Placental epithelial cell (primary cell): ENCODE measurements around a stretch of chr11.

GRCh38 chr11:10303105-10303668 lies 1.7 kb upstream of the ADM start:
- CAGE, long polyA plus RNA: no peak

DNA sequence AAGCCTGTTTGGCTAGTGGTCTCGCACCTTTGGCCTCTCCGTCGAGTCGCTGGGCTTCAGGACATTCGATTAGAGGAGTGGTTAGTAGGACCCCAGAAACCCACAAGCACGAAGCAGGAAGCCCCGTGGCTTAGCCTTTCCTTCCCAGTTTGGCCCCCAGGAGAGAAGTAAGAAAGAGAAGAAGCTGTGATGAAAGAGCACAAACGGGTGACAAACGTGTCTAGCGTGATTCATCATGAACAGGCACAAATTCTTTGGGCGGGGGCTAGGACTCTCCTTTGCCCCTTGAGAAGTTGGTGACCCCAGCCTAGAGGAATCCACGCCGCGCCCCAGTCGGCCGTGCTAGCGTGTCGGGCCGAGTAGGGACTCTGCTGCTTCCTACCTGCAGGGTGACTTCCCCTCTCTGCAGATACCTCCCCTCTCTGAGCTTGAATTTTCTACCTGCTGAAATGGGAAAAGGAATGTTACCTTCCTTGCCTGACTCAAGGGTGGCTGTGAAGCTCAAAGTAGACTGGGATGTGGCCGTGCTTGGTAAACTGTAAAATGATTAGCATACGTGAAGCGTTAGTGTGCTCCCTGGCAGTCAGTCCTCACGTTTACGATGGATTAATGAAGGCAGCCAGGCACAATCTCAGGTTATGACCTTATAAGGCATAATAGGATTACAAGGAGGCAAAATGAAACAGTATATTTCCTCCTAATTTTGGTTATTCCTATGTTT lies 1.0 kb upstream of the ADM start:
- CAGE, long polyA plus RNA: no peak

DNA sequence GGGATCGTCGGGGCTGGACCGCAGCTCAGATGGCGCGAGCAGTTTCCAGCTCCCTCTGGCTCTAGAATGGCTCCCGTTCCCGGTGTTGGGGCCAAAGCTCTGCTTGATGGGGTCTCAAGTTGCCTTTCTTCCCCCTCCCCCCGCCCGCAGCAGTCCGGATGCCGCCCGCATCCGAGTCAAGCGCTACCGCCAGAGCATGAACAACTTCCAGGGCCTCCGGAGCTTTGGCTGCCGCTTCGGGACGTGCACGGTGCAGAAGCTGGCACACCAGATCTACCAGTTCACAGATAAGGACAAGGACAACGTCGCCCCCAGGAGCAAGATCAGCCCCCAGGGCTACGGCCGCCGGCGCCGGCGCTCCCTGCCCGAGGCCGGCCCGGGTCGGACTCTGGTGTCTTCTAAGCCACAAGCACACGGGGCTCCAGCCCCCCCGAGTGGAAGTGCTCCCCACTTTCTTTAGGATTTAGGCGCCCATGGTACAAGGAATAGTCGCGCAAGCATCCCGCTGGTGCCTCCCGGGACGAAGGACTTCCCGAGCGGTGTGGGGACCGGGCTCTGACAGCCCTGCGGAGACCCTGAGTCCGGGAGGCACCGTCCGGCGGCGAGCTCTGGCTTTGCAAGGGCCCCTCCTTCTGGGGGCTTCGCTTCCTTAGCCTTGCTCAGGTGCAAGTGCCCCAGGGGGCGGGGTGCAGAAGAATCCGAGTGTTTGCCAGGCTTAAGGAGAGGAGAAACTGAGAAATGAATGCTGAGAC lies 1.5 kb downstream of the ADM start:
- CAGE, long polyA plus RNA: no peak

DNA sequence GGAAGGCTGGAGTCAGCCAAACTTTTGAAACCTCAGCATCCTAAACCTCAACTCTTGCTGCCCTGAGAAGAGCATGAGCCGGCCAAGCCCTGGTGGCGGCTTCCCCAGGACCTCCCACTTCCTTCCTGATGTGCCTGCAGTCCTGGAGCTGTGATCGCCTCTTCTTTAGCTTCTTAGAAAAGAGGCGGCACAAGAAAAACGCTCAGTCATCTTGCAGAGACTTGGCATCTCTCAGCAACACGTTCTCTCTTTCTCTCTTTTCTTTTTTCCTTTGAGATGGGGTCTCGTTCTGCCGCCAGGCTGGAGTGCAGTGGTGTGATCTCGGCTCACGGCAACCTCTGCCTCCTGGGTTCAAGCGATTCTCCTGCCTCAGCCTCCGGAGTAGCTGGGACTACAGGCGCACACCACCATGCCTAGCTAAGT lies 40.3 kb upstream of the AMPD3 start:
- CAGE, long polyA plus RNA: no peak

- CAGE, long polyA plus RNA: no peak
These were observed 3.5 kb upstream of the AMPD3 start for GRCh38 chr11:10451492-10451979.

DNA sequence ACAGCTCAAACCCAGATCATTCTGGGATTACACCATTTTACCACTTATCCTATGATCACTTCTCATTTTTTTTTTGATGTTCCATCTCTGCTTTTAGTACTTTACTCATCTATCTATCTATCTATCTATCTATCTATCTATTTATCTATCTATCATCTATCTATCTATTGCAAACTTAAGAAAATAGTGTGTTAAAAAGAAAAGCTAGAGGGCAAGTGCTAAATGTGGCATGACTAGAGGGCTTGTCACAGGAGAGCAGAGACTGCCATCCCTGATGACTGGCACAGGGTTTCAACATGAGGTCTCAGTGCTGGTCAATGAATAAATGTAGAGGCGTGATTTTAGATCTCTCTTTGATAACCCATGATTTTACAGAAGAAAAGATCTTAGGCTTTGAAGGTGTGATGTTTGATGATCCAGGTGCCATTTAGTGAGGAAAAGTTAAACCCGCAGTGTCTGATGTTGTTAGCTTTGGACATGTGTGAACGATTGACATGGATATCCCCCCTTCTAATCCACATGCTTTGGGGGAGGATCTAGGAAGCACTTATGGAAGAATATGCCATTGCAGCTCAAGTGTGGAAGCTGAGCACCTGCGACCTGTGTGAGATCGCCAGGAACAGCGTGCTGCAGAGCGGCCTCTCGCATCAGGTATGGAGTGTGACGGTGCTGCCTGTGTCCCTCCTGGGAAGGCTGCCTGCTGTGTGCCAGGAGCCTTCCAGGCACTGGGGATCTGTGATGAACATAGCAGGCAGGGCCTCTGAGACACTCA lies 36.8 kb downstream of the RNF141 start:
- CAGE, long polyA plus RNA: no peak

- CAGE, long polyA plus RNA: no peak
These were observed 2.2 kb downstream of the LYVE1 start for GRCh38 chr11:10566318-10566569.

DNA sequence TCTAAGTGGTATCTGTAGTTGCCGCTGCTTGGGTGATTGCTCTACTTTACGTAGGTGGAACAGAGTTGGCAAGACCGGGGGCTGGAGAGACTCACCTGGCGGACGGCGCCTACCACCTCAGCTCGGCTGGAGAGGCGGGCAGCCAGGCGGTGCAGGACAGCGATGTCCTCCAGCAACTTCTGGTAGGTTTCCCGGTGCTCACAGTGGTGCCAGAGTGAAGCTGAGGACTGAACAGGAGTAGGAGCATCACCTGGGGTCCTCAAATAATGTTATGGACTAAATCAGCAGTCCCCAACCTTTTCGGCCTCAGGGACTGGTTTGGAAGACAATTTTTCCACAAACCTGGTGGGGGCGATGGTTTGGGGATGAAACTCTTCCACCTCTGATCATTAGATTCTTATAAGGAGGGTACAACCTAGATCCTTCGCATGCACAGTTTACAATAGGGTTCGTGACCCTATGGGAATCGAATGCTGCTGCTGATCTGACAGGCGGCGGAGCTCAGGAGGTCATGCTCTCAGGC lies 34.6 kb upstream of the LYVE1 start:
- CAGE, long polyA plus RNA: no peak

GRCh38 chr11:10674942-10675894 lies 18.3 kb downstream of the IRAG1 start:
- CAGE, long polyA plus RNA: no peak

GRCh38 chr11:10682296-10682654 lies 11.3 kb downstream of the IRAG1 start:
- CAGE, long polyA plus RNA: no peak

GRCh38 chr11:10729209-10729730 lies 21.8 kb upstream of the CTR9 start:
- CAGE, long polyA plus RNA: no peak

DNA sequence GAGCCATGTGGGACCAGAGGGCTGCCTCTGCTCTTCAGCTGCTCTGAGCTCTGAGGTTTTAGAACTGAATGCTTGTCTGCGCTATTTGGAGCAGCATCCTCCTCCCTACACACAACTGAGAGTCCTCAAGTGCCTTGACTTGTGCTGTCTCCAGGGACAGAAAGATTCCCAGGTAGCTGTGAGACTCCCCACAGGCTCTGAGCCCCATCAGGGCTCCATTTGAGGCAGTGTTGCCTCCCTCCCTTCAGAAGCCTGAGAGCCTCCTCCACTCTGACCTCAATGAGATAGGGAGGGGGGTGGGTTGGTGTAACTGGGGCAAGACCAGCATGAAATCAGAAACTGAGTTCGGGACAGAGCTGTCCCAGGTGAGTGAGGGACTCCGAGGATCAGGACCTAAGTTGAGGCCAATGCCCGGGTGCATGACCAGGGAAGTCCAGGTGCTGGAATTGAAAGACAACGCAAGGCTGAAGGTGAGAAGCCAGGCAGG lies 40.7 kb upstream of the ZBED5 start:
- CAGE, long polyA plus RNA: no peak

DNA sequence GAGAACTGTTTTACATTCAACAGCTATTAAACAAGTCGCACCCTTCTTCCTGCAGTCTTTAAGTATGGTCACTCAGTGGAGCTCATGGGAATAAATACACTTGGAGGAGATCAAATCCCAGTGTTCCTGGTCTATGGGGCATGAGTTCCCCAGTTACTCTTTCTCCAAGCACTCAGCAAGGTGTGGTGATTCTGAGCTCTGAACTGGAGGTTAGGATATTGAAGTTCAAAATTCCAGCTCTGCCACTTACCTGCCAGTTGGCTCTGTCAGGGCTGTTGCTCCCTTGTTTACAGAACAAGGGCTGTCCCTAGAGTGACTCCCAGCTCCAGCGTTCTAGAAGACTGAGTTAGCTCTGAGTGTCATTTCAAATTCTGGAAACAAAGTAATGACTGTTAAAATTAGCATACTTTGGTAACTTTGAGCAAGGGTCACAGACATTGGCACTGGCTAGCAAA lies 69.6 kb upstream of the ZBED5 start:
- CAGE, long polyA plus RNA: no peak

DNA sequence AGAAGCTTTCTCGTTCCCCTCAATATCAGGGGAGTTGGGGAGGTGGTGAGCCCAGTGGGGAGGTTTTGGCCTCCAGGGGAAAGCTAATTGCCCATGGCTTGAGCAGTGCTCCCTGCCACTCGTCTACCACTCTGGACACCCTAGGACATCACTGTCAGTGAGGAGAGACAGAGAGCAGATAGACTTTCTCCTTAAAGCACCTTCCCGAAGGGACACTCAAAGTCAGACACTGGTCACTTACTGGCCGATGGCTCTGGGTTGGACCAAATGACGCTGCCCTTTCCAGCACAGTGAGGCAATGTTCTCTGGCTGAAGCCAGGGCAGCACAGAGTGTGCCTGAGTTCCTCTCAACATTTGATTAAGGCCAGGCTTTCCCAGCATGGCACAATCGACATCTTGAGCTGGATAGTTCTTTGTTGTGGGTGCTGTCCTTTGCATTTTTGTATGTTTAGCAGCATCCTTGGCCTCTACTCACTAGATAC lies 206.3 kb downstream of the CSNK2A3 start:
- CAGE, long polyA plus RNA: no peak

DNA sequence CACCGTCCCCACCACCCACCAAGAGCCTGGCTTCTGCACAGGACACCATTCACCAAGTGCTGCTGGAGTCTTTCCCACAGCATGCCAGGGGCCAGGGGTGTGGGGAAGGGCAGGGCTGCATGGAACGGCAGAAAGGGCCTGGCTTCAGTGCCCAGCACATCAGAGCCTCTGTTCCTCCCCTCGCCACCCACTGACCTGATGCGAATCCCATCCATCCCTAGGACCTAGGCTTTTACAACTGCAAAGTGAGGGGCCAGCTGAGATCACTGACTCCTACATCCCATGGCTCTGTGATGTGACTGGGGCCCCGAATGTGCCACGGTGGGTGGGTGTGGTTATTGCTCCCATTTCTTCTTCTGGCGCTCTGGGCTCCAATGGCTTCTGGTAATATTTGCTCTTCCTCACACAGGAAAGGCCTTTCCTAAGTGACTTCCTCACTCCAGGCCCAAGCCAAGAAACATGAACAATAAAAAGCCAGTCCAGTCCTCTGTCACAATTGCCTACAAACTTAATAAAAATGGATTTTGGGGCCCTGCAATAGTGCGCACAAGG lies 78.3 kb downstream of the GALNT18 start:
- CAGE, long polyA plus RNA: no peak

DNA sequence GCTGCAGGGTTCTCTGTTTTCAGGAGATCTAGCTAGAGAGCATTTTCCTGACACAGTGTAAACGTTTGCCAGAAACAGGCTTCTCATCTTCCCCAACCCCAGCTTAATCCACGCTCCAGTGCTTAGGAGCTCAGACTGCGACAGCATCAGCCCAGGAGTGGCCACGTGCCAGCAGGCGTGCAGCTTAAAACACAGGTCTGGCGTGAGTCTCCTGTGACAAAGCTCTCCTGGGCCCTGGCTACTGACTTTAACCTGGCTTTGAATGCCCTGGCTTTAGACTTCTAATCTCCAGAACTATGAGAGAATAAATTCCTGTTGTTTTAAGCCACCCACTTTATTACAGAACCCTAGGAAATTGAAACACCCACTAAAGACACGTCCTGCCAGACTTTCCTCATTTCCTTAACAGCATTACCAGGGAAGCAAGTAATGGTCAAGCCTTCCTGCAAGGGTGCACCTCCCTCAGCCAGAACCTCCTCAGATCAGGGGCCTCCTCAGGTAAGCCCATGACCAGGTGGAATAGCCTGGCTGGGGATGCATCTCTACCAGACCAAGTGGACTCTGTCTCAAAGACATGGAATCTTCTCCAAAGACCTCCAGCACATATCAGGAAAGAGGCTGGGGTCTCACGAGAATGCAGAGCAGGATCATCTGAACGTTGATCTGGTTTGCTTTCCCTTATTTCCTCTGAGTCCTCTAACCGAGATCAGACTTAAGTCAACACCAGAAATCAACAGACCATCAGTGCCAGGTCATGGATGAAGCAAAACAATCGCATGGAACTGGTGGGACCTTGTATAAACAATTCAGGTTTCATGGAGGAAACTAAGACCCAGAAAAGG lies 66.3 kb downstream of the GALNT18 start:
- CAGE, long polyA plus RNA: no peak

DNA sequence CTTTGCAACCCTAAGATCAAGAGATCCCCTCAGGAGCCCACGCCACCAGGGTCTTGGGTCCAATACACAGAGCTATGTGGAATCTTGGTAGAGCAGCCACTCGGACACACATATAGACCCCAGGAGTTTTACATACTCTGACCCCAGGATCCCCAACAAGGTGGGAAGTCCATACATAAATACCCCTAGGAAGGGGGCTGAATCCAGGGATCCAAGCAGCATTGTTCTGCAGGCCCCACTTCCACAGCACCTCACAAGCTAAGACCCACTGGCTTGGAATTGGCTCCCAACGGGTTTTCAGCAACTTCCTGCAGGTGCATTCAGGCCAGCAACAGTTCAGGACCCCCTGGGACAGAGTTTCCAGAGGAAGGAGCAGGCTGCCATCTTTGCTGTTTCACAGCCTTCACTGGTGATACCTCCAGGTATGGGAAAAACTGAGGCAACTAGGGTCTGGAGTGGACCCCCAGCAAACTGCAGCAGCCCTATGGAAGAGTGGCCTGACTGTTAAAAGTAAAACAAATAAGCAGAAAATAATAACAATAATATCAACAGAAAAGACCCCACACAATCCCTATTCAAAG lies 43.8 kb downstream of the USP47 start:
- CAGE, long polyA plus RNA: no peak

GRCh38 chr11:11910964-11911788 lies 69.4 kb downstream of the USP47 start:
- CAGE, long polyA plus RNA: no peak

DNA sequence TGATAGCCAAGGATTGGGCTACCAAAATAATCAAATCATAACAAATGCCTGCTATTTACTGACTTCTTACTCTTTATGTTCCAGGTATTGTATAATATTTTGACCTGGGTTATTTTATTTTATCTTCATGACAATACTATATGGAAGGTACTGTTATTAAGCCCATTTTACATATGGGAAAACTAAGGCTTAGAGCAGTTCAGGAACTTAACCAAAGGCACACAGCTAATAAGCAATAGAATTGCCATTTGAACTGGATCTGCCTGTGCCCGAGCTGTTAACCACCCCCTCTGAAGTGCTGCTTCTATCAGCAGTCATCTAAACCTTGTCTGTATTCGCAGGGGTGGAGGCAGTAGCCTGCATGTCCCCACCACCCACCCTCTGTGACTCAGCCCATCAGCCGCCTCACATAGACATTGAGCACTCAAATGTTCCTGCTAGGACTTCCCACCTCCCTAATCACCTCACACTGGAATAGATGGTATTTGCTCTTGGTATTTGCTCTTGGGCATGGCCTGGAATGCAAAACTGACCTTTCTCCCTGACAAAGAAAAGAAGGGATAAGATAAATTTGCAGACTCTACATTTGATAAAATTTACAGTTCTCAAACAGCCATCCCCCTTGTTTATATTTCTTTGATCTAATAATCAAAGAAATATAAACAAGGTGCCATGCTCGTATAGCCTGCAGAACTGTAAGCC lies 16.2 kb downstream of the DKK3 start:
- CAGE, long polyA plus RNA: no peak

DNA sequence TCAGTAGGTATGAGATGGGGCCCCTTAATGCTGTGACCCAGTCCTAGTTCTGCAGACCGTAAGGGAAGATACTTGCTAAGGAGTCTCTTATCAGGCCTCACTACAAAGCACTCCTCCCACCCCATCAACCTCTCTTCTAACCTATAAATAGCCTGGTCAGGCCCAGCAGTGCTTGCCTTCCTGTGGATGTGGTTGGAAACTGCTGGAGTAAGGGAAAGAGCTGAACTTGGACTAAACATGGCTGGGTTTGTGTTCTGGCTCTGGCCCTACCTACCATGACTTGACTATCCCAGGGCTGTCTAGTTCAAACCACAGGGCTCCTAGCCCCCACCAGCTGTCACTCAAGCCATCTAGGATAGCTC lies 9.5 kb upstream of the DKK3 start:
- CAGE, long polyA plus RNA: no peak